ENCODE results near the genes MC2R and ESCO1.

- PRO-cap, result no peak
Observed at GRCh38 chr18:12910798-12911668, 27.0 kb upstream of the PTPN2 start.

GRCh38 chr18:12944811-12945263, 3.0 kb upstream of the SEH1L start:
- PRO-cap, result no peak

- PRO-cap, result no peak
Observed at GRCh38 chr18:12992559-12993214, 1.5 kb downstream of the CEP192 start.

- PRO-cap, result no peak
Observed at GRCh38 chr18:13110306-13110998, 108.1 kb upstream of the LDLRAD4 start.

DNA sequence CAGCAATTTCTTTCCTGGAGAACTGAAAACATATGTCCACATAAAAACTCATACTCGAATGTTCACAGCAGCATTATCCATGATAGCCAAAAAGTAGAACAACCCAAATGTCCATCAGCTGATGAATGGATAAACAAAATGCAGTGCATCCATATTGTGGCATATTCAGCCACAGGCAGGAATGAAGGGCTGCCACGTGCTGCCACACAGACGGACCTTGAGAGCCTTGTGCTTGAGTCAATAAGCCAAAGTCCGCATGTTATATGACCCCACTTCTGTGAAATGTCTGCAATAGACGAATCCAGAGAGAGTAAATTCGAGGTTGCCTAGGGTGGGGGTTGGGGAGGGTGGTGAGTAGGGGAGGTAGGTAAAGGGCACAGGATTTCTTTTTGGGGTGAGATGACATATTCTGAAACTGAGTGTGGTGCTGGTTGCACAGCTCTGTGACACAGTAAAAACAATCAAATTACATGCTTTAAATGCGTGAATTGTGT, 39.0 kb upstream of the LDLRAD4 start:
- PRO-cap, result no peak

DNA sequence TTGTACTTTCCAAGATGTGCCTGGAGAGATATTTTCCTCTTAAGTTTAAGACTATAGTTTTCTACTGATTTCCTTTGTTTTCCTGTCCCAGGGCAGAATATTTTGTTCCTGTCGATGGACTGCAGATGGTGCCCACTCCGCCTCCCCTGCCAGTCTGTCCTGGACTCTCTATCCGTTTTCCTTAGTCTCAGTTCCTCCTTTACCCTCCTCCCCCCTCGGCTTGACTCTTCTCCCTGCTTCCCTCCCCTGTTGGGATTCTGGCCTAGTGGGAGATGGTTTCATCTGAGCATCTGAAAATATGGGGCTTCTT, 49.5 kb downstream of the LDLRAD4 start:
- PRO-cap, result no peak

- PRO-cap, result no peak
Observed at GRCh38 chr18:13338208-13338859, 119.8 kb downstream of the LDLRAD4 start.

GRCh38 chr18:13416044-13416598, 197.6 kb downstream of the LDLRAD4 start:
- PRO-cap, result no peak

DNA sequence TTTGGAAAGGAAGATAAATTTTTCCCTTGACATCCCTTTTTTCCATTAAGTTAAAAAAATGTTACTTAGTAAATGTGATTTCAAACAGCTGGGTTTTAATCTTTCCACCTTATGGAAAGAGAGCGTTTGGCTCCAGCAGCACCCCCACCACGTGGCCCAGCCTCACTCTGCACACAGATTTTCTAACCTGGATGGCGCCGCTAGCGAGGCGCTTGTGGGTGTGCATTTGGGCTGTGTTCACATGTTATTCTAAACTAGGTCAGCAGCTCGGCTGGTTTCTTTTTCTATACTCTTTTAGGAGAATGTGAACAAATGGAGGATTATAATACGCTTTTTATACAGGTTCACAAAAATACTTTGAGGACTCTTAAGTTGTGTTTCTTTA, 218.0 kb downstream of the LDLRAD4 start:
- PRO-cap, result no peak

- PRO-cap, result bidirectional peak, plus-strand start at chr18:13577602, minus-strand start at chr18:13577388
Observed at GRCh38 chr18:13576697-13578032, 149.2 kb downstream of the FAM210A start.

- PRO-cap, result no peak
Observed at GRCh38 chr18:13608489-13609195, 117.7 kb downstream of the FAM210A start.

DNA sequence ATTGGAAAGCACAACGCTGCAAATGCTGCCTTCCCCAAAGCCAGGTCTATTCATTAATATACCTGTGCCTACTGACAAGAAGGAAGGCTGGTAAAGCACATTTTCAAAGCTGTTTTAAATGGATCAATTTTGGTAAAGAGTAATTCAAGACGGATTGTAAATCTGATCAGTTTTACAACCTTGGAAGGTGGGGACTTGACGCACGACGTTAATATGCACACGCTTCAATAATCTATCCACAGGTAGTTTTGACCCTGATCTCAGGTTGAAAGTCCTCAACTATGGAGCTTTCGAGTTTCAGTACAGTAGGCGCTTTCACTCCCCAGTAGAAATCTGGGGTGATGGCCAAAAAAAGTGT, 957 bp downstream of the FAM210A start:
- PRO-cap, result no peak

DNA sequence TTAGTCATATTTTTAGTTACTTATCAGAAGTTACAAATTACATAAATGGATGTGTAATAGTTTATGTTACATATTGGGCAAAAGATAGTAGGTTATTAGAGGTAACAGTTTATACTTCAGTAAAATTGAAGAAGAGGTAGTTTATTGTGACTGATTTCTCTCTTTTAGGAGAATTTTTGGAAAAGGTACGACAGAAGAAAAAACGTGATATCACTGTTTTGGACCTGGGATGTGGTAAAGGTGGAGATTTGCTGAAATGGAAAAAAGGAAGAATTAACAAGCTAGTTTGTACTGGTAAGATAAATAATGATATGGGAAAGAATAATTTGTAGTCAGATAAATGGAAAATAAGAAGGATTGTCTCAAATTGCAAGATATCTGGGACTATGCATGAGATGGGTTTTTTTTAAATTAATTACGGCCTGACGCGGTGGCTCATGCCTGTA, 10.4 kb downstream of the RNMT start:
- PRO-cap, result no peak

DNA sequence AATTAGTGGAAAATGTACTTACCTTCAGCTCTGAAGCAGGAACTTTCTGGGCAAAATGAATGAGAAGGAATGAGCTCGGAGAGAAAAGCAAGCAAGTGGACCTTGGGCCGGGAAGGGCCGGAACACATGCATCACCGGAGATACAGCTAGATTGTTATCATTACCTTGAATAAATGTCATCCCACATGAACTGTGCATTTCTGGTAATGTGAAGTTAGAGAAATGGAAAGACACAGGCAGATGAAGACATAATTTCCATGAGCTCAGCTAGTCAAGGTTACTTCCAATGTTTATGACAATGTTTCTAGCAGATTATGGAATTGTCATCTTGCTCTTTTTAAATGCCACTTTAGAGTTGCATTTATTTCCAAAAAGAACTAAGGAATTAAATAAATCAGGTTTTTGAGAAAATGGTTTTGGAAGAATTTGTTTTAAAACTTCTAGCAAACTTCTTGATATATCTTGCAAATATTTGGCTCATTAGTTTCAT, at the start of gene MC2R:
TSS of gene MC2R (minus strand) at position 71 of the 490 bp plus-strand sequence.
- PRO-cap, result no peak

DNA sequence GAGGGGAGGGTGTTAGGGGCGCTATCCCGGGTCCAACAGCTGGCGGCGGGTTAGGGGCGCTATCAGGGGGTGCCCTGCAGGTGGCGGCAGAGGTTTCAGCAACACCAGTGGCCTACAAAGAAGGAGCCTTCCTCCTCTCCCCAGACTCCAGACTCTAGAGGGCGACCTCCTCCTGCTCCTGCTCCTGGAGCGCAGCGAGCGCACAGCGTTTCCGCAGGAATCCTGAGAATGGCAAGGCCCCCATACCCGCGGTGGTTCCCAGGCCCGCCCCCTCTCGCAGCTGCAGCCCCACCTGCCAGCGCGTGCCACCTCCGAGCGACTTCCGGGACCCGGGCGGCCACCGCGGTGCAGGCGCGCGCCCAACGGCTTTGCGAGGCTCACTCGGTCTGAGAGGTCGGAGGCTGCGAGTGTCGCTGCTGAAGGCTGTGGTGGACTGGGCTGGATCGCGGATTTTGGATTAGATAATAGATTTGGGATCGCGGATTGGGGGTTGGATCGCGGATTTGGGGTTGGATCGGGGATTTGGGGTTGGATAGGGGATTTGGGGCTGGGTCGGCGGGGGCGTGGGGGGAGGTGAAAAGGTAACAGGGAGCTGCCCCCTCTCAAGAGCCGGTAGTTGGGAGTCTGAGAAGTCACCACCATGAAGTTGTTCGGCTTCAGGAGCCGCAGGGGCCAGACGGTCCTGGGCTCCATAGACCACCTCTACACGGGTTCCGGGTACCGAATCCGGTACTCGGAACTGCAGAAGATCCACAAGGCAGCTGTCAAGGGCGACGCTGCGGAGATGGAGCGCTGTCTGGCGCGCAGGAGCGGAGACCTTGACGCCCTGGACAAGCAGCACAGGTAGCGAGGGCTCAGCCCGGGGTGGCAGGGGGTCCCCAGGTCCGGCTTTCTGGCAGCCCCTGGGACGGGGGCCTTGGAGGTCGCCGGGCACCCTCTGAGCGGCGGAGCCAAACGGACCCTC, 46.8 kb upstream of the ZNF519 start:
- PRO-cap, result bidirectional peak, plus-strand start at position 314 of the sequence, minus-strand start at position 241 of the sequence

GRCh38 chr18:20986718-20987238, 124.8 kb downstream of the ROCK1 start:
- PRO-cap, result no peak

- PRO-cap, result no peak
Observed at GRCh38 chr18:21131697-21132288, 20.2 kb upstream of the ROCK1 start.

GRCh38 chr18:21363088-21363937, 121.3 kb downstream of the GREB1L start:
- PRO-cap, result no peak

DNA sequence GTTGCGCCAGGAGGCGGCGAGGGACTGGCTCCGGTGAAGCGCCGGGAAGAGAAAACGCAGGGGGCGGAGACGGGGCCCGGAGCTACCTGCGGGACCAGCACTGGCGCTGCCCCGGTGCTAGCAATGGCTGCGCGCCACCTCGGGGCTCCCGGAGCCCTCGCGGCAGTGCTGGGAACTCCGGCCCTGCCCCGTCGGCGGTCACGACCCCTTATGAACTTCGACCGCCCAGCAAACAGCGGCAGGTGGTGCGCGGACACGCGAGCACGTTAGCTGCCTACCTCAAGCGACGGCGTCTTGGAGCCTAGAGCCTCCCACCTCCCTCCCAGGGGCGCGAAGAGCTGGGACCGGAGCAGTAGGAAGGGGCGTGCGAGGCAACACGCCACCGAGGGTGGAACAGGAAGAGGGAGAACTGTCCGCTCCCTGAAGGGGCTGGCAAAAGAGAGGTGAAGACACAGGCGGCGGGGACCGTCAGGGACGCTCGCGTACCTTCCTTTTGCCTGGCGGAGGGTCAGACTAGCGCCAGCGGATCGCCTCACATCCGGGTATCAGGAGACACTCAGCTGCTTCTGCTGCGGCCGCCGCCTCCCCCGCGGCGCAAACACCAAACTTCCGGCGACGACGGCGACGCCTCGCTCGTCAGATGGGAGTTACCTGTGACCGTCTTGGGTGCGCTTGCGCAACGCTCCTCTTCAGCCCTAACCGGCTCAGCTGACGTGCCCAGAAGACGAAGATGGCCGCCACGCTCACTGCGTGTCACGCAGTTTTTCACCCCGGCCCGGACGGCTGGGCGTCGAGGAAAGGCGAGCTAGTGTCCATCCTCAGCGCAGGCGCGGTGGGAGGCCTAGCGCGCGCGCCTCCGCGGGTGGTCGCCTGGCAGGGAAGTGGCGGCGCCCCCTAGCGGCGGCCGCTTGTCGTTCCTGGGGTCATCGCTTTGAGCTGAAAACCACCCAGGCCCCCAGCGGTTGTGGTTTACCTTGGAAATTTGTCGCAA, at the start of gene ESCO1:
TSS of gene ESCO1 (minus strand) at position 568 of the 991 bp plus-strand sequence.
- PRO-cap, result bidirectional peak, plus-strand start at position 720 of the sequence, minus-strand start at position 558 of the sequence

DNA sequence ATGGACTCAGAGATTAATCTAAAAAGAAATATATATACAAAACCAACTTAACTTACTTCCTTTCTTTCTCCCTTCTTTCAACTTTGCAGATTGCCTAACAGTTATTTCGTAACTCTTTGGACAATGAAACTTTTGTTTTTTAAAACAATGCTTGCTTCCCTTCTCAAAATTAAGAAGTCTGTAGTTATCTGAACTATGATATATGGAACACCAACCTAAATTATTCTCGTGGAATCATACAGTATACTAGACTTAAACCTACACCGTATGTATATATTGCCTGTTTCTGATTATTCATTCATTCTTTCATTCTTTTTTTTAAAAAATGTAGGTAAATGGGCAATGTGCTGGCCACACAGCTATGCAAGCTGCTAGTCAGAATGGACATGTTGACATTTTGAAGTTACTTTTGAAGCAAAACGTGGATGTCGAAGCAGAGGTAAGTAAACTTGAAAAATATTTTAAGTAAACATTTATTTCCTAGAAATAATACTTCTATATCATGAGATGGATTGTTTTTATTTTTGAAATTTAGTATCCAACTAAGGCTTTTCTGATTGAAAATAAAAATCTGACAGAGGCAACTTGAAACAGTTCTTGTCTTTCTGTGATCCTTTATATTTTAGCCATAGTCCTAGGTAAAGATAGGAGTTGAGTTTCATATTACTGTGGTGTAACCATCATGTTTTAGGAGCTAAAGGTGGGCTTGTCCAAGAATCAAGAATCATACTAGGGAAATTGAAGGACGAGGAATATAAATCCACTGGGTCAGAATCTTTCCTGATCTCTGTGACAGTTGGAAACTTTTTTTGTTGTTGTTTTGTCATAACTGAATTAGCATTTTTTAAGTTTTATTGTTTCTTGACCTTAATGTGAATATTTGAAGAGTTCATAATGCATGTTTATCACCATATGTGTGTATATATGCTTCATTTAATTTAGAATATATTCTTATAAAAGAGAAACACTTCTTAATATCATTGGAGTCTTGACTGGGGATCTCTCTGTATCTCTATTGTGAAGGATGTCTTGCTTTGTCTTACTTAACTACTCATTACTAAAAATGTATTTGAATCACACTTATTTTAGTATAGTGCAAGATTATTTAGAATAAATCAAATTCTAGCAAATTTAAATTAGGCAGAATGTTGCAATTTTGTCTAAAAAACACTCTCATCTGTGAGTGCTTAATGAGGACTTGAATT, 63.4 kb downstream of the MIB1 start:
- PRO-cap, result no peak